Endometrial microvascular endothelial cells (primary cell): ENCODE measurements around a stretch of chr14.

GRCh38 chr14:100389310-100389818 lies 13.1 kb downstream of the WDR25 start:
- RAMPAGE, long total RNA: no peak

- RAMPAGE, long total RNA: no peak
Observed at GRCh38 chr14:100425025-100425557, 48.8 kb downstream of the WDR25 start.

DNA sequence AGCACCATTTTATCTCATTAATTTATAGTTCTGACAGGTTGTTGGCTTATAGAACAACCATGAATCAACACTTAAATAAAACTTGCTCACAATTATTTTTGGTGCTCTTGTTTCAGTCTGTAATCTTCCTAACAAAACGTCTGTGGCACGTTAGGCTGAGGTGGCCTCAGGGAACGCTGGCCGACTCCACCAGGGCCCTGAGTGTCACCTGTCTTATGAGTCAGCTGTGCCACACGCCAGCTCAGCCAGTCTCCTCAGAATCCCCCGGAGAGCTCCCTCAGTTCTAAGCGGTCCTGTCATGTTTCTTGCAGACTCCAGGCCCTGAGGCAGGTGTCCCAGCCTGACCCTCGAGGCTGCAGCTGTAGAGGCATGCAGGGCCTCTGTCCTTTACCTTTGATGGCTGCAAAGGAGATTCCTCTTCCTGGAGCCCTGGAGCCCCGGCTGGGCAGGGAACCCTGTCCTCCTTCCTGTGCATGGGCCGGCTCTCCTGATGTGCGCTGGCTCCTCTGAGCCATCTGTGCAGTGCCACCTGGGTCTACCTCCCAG lies 95.6 kb downstream of the WDR25 start:
- RAMPAGE, long total RNA: no peak

GRCh38 chr14:100476389-100476805 lies 100.1 kb downstream of the WDR25 start:
- RAMPAGE, long total RNA: no peak

DNA sequence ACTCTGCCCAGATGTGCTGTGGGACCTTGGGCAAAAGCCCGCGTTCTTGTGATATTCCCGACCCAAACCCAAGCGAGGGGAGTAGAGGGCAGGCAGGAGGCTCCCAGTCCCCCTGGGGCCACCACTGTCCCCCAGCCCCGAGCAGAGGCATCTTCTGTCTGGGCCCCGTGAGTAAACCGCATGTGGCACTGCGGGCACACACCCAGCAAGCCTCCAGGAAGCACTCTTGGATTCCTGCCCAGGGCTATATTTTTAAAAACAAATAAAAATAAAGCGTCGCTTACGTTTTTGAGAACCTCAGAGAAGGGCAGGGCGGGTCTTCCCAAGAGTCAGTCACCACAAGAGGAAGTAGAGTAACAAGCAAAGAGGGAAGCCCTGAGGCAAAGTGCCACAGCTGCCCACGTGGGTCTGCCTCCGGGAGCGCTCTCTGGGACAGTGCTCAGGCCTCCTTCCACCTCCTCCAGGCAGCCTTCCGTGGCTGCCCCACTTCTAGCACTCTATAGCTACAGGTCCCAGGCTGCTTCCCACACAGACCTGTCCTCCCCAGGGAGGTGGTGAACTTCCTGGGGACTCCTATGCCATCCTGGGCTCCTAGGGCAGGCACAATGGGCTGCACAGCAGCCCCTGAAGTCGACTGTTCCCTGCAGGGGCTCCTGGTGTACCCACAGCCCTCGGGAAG lies 39.3 kb downstream of the BEGAIN start:
- RAMPAGE, long total RNA: no peak

GRCh38 chr14:100679554-100680157 lies 47.0 kb upstream of the DLK1 start:
- RAMPAGE, long total RNA: no peak

GRCh38 chr14:100696604-100697173 lies 30.0 kb upstream of the DLK1 start:
- RAMPAGE, long total RNA: no peak

GRCh38 chr14:100711218-100711910 lies 15.3 kb upstream of the DLK1 start:
- RAMPAGE, long total RNA: no peak

- RAMPAGE, long total RNA: no peak
Observed at GRCh38 chr14:101201794-101202120, 298.2 kb upstream of the RTL1 start.

GRCh38 chr14:101364095-101364514 lies 397.4 kb upstream of the PPP2R5C start:
- RAMPAGE, long total RNA: no peak

GRCh38 chr14:101476903-101477424 lies 284.5 kb upstream of the PPP2R5C start:
- RAMPAGE, long total RNA: no peak

GRCh38 chr14:101520886-101521300 lies 240.6 kb upstream of the PPP2R5C start:
- RAMPAGE, long total RNA: no peak

DNA sequence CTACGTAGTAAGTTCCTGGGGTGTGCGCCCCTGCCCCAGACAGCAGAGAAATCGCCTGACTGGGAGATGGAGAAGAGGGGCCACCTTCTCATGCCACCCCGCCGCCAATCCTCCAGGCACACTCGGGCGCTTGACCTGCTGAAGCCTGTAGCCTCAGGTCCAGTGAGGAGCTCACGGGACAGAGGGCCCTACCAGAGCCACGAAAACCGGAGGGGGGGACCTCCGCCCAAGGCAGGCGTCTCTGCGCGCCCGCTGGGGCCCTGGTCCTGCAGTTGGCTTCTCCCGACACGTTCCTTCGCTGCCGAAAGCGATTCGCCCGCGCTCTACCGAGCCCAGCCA lies 202.1 kb upstream of the PPP2R5C start:
- RAMPAGE, long total RNA: no peak

GRCh38 chr14:101588782-101589325 lies 172.7 kb upstream of the PPP2R5C start:
- RAMPAGE, long total RNA: no peak

- RAMPAGE, long total RNA: no peak
Observed at GRCh38 chr14:101764678-101765623, 3.4 kb downstream of the PPP2R5C start.

- RAMPAGE, long total RNA: no peak
Observed at GRCh38 chr14:101776353-101777006, 15.0 kb downstream of the PPP2R5C start.

DNA sequence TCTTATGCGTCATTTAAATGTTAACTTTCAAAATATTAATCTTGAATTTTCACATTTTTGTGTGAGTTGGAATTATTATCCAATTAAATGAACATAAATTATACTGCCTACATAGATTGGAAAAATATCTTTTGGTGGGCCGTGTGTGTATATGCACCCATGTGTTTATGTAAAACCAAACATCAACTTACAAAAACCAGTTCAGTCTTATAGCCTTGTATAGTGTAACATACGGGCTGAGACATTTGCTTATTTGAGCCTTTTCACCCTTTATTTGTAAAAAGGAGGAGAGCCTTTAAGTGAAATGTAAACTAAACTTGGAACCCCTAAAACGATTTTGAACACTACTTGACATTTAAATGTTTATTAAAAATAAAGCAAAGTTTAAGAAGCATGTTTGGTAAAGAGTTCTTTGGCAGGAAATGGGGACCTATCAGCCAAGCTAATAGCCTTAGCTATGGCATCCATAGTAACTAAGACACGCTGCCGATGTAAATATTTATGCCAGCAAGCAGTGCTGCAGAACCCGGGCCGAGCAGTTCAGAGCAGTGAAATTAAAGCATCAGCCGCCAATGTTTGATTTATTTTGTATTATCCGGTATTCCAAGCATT lies 61.4 kb downstream of the PPP2R5C start:
- RAMPAGE, long total RNA: no peak

DNA sequence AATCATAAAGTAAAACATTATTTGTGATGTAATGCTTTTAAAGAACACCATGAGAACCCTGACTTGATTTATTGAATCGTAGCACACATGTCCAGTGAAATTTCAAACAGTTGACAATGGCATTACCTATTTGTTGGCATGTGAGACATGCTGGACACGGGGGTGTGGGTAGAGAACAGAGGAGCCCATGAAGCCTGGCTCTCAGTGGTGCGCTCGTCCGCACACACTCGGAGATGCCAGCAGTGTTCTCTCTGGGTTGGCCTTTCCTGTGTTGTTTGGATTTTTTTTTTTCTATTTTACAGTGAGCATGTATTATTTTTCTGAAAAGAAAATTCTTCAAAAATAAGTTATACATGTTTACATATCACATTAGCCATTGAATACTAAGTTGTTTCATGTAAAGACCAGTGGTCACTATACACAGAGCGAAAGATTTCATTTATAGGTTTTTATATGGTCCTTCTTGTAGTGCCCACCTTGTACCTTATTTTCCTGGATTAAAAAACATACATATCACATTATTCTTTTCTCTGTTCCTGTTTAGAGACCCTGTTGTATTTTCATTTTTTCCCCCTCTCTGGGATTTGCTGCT lies 78.3 kb downstream of the PPP2R5C start:
- RAMPAGE, long total RNA: no peak

DNA sequence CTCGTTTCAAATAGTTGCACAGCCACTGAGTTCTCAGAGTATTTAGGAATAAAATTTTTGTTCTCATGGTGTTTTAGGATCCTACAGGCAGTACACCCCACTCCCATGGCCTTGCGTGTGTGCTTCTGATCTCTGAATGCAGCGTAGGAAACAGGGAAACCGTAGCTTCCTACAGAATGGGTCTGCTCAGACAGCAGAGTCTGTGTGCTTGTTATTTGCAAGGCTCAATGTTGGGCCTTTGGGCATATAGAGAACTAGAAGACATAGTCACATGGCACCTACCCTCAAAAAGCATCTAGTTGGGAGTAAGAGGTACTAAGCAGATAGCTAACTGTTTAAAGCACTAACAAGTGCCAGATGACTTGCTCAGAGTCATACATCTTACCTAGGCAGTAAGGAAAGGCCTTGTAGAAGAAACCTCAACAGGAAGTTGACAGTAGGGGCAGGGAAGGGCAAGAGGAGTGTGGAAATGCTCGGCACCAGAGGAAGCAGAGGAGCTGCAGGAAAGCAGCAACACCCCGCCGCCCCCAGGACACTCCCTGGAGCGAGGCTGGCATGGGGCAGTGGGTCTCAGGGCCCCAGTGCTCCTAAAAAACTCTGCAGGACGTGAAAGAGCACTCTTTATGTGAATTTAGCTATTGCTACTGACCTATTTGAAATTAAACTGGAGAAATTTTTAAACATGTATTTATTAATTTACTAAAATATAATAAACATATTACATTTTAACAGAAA lies 92.8 kb downstream of the PPP2R5C start:
- RAMPAGE, long total RNA: no peak

DNA sequence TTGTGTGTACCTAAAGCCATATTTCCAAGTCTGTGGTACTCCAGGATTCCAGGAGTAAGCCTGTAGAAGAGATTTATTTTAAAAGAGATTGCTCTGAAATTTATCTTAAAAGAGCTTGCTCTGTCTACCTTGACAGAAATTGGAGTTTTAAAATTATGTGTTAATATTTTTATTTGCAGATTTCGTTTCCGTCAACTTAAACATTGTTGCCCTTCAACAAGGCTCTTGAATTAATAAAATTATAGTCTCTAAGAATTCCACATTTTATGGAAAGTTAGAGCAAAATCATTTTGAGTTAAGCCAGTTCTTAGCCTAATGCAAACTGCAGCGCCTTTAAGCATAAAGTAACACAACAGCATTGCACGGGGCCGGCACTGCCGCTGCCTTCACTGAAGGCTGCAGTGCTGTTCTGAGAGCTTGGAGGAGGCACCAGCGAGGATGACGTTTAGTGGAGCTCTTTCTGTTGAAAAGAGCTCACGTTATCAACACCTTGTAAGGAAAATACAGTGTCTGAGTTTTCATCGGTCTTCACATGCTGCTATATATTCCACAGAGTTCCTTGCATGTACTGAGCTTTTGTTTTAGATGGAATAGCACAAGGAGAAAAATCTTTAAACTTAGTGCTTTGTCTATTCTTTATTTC lies 38.4 kb upstream of the DYNC1H1 start:
- RAMPAGE, long total RNA: no peak